ENCODE measurements around the genes SP110 and ITM2C.

DNA sequence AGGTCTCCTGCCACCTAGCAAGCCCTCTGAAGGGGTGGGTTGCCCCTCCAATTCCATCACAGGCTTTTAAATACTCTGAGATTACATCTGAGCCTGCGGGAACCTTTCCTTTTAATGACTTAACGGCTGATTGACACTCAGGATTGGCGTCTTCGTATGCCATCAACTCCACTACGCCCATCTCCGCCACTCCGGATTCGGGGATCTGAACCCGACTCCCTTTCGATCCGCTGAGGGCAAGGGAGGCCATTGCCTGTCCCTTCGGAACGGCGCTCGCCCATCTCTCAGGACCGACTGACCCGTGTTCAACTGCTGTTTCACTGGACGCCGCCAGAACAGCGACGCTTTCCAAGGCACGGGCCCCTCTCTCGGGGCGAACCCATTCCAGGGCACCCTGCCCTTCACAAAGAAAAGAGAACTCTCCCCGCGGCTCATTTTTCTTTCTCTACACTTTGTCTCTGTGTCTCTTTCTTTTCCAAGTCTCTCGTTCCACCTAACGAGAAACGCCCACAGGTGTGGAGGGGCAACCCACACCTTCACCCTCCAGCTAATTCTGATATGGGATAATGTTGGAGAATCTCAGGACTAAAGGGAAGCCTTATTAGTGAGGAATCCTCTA, 90.4 kb downstream of the PID1 start:
- RAMPAGE, long total RNA = no peak
- RRBS = no CpG with 5 or more reads among the region's 29 CpGs

DNA sequence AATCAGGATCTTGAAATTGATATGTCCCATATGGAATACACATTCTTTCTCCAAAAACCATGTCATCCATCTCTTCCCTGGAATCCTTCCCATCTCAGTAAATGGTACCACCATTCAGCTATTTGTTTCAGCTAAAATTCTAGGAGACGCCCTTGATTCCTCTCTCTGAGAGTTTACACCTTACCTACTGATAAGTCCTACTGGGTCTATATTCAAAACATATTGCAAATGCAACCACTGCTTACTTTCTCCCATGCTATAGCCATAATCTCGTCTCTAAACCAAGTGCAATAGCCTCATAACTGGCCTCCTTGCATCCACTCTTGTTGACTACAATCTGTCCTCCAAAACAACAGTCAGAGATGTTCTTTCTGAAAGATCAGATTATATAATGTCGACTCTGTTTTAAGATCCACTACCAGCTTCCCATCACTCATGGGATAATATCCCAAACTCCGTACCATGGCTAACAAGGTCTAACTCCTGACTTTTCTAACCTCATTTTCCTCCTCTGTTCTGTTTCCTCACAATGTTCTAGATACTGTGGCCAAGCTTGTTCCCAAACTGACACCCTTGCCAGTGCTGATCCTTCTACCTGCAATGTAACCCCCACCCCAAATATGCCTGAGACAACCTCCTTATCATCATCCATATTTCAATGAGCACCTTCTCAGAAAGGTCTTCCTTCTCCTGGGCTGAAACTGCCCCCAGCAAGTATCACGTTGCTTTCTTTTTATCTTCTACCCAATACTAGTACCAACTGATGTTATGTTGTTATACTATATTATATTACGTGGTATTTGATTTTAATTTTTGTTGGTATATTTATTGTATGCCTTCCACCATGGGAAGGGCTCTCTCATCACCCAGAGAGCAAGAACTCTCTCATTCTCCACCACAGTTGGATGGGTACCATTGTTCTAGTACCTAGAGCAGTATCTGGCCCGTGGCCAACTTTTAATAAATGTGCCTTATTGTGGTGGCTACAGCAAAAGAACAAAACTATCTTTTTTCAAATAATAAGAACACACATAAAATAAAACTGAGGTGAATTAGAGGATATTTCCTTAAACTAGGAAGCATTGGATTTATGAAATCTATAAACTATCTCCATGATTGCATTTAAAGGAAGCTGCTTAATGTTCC, 72.2 kb downstream of the PID1 start:
- RAMPAGE, long total RNA = no peak
- RRBS = no CpG with 5 or more reads among the region's 7 CpGs

- RAMPAGE, long total RNA = no peak
- RRBS = no CpG with 5 or more reads among the region's 6 CpGs
Observed at GRCh38 chr2:229410950-229411365, 139.9 kb upstream of the PID1 start.

DNA sequence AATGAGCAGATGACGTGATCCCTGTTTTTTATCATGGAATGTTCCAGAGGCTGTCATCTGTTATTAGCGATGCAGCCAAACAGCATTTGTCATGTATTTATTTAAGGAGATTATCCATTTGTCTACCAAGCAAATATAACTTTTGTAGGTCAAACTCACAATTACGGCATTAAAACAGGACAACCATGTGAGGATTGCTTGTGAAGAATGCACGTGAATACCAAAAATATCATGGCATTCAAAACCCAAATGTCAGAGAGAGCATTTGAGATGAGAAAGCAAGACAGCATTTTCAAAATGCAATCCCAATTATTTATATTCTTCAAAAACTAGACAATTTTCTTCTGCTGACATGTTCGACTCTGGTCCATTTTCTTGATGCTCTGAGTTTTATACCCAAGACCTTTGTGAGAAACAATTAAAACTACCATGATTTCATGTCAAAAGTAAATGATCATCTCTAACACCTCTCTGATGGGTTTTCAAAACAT, 141.3 kb downstream of the DNER start:
- RAMPAGE, long total RNA = no peak
- RRBS = no CpG with 5 or more reads among the region's 5 CpGs

DNA sequence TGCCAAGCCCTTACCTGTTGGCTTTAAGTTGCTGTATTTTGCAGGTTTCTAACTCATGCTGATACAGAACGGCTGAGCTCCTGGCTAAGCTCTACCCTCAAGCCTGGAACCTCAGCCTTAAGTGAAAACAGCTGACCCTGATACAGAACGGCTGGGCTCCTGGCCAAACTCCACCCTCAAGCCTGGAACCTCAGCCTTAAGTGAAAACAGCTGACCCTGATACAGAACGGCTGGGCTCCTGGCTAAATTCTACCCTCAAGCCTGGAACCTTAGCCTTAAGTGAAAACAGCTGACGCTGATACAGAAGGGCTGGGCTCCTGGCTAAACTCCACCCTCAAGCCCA, 17.5 kb upstream of the DNER start:
- RAMPAGE, long total RNA = no peak
- RRBS = no CpG with 5 or more reads among the region's 4 CpGs

DNA sequence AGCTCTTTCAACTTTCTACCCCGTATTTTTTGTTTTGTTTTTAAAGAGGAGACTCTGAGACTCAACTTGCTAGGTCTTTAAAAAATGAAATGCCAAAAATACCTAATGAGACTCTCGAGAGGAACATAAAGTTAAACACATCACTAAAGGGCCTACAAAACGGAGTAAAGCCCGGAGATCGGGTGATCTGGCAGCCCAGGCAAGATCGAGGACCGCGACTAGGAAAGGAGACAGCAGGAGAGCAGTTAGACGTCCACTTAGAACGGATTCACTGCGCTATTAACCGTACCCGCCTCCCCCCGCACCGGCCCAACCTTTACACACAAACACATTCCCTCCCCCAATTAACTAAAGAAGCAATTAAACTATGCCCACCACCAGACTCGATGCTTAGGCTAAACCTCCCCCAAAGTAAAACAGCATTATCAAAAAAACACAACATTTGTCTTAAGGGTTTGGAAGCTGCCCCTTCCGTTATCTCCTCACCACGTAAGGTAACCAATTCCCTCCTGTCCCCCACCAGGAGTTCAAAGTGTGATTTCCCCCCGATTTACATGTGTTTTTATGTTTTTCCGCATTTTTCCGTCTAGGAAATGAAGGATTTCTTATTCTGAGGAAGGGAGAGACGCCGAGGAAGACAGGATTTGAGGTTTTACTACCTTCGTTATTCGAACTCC, 1.5 kb downstream of the TRIP12 start:
- RAMPAGE, long total RNA = no peak
- RRBS = no CpG with 5 or more reads among the region's 25 CpGs

- RAMPAGE, long total RNA = no peak
- RRBS = 2% methylated on average over 40 of the region's 69 CpGs
Observed at GRCh38 chr2:230067695-230068424, 864 bp downstream of the SLC16A14 start.

DNA sequence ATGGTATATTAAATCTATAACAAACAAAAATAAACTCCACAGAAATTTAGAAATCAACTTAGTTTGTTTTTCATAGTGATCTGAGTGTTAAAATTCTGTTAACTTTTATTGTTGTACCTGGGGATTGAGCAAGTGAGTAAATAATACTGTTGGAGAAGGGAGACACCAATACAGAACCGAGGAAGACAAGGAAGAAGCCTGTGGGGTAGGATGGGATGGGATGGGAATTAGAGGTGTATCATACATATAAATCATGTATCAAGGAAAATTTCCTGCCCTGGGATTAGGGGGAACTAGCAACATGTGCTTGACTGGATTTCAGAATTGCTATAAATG, 53.2 kb downstream of the SP110 start:
- RAMPAGE, long total RNA = no peak
- RRBS = no CpG with 5 or more reads among the region's 1 CpG

DNA sequence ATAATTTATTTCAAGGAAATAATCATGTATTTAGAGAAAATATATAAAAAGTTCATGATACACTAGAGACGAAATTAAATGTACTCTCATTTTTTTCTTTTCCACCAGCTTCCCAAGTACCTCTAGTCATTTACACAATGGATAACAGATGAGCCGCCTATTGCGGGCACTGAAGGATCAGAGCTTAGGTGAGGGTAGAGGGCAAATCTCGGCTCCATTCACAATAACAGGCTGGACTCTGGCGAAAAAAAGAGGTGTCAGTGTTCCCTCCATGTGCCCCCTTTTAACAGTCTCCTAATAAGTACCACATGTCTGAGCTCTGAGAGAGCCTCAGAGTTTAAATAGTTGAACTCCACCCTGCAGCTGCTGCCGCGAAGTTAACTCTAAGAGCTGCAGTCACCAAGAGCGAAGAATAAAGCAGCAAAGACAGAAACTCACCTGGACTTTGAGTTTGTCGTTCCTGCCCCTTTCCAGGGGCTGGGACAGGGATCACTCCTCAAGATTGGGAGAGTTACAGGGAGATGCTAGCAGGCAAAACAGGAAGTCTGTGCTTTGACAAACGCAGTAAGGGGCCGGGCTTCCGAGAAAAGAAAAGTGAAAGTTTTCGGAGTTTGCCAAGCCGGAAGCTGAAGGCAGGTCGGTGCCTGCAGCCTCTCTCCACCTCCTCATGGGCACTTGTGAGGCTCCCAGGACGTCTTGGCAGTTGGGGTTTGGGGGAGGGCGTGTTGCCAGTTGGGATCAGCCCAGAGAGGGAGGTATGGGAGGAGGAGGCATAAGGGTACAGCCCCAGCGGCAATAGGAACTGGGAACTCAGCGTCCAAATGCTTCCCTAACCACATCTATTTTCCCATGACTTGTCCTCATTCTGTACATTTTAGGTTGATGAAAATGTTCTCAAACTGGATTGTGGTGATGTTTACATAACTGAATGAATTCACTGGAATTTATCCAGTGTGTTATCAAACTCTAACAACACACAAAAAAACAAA, at the start of gene SP110:
Gene SP110 (minus strand): TSS at position 549 of the 989 bp plus-strand sequence.
- RAMPAGE, long total RNA = no peak
- RRBS = no CpG with 5 or more reads among the region's 19 CpGs

DNA sequence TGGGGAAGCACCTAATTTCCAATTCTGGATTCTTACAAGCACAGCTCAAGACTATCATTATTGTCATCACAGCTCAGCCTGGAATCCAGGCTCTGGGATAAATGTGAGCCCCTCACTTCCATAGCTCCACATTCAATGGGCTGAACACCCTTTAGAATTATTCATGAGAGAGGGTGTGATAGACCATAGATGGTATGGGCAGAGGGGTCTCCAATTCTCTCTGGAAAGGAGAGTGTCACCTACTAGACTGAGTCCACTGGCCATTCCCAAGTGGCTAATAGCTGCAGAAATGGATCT, 6.4 kb upstream of the SP100 start:
- RAMPAGE, long total RNA = no peak

GRCh38 chr2:230463895-230464346, 47.9 kb downstream of the SP100 start:
- RAMPAGE, long total RNA = no peak
- RRBS = no CpG with 5 or more reads among the region's 4 CpGs

DNA sequence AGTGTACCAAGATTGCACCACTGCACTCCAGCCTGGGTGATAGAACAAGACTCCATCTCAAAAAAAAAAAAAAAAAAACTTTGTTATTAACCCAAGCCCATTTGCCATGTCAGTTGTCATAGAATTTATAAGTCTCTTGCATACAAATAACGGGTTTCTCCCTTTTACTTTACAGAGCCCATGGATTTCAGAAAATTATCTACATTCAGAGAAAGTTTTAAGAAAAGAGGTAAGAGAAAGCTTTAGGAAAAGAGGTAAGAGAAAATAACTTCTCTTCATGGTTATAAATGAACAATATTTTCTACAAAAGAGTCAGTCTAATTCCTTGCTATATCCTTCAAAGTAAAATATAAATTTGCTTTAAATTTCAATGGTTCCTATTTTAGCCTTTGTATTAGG, 50.1 kb downstream of the SP100 start:
- RAMPAGE, long total RNA = no peak
- RRBS = no CpG with 5 or more reads among the region's 1 CpG

- RAMPAGE, long total RNA = no peak
- RRBS = no CpG with 5 or more reads among the region's 8 CpGs
Observed at GRCh38 chr2:230514724-230515595, 99.0 kb downstream of the SP100 start.

DNA sequence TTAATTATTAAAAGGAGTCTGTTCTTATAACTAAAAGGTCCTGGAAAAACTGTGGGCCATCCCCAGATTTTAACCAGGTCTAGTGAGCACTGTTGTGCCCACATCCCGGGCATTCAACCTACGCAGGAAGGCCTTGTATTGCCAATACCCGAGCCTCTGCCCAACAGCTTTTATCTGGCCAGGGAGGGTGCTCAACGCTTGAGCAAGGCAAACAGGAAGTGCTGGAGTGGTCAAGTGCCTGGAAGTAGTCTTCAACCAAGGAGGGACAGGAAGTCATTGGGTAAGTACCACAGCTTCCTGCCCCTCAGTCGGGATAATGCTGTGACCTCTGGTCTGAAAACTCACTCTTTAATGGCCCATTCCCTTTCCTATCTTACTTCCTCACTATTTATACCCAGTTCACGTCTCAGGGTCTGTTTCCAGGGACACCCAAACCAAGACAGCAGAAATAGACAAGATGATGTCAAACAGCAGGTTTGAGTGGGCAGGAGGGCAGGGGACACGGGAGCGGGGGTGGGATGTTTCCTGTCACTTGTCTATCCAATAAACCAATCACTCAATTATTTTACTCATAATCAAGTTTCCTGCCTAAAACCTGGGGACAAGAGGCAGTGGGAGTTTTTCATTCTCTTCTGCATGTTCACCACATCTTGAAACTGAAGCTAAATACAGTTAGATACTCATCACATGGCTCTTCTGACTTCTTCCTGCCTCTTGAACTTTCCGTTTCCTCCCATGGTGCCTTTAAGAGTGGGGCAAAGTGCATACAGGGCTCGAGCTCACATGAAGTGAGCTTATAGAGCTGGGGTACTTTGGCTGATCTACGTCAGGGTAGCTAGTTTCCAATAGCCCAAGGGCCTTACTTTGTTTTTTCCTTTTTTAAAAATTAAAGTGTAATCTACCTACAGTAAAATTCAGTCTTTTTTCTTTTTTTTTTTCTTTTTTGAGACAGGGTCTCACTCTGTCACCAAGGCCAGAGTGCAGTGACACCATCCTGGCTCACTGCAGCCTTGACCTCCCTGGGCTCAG, 68.9 kb upstream of the CAB39 start:
- RAMPAGE, long total RNA = no peak
- RRBS = no CpG with 5 or more reads among the region's 11 CpGs

DNA sequence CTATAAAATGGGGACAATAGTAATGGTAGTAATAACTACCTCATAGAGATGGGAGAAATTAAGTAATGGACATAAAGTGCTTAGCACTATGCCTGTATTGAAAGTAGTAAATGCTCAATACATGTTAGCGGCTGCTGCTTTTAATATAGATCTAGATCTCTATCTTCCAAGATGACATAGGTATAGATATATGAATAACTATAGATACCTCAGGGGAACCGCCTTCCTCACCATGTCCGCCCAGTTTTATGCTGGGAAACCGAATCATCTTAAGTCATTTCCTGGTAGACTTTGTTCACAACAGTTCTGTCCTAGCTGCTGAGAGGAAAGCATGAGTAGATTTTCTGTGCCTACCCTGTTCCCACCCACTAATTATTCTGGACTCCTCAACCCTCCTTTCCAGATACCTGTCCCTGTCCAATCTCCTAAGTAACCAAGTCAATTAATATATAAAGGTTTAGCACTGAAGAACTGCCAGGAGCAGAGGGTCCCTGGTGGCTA, 21.6 kb upstream of the ITM2C start:
- RAMPAGE, long total RNA = no peak
- RRBS = no CpG with 5 or more reads among the region's 4 CpGs

- RAMPAGE, long total RNA = start-site peak on the plus strand at chr2:230864924-230864997, 7,393 and 2,262 reads in 2 replicates
- RRBS = 2% methylated on average over 34 of the region's 72 CpGs
Observed at GRCh38 chr2:230864423-230865163, at the start of gene ITM2C. TSS of gene ITM2C (plus strand) at chr2:230864942.

GRCh38 chr2:230865164-230865814, 547 bp downstream of the ITM2C start:
- RAMPAGE, long total RNA = no peak
- RRBS = 2% methylated on average over 12 of the region's 41 CpGs

DNA sequence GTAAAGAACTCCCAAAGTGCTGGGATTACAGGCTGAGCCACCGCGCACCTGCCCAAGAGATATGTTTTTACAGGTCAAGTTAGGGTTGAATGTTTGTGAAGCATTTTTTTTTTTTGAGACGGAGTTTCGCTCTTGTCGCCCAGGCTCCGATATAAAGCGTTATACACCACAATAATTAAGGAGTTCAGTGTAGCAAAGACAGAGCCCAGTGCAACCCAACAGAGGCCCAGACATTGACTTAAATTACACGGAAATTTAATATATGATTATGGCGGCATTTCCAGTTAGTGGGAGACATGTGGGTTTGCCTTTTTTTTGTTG, 15.3 kb downstream of the ITM2C start:
- RAMPAGE, long total RNA = no peak
- RRBS = no CpG with 5 or more reads among the region's 9 CpGs

DNA sequence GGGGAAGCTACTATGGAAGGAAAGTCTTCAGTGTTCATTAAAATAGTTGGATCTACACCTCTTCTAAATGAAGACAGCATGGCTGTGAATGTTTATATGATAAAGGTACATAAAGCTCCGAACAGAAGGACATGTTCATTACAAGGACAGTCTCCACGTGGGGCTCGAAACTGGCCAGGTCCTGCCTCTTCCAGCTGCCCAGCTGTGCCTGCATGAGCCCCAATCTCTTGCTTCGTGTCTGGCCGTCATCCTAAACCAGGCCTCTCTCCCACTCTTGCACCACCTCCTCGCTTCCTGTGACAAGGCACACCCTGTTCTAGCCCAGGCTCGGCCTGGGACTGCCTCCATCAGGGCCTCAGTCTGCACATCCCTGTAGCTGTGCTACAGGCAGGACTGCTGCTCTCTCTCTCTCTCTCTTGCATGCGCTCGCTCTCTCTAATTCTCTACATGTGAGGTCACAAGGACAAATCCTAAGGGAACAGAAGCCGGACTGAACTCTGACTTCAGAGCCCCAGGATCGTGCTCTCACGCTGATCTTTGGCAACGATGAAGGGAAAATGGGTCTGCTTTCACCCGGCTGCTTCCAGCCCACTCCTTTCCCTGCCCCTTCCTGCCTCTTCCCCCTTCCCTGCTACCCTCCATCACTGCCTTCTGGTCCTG, 7.6 kb upstream of the GPR55 start:
- RAMPAGE, long total RNA = no peak
- RRBS = 8% methylated on average over 4 of the region's 14 CpGs

GRCh38 chr2:230996291-230996552, 301 bp downstream of the SPATA3 start:
- RAMPAGE, long total RNA = no peak
- RRBS = no CpG with 5 or more reads among the region's 5 CpGs

Data from cardiac muscle cell (in vitro differentiated cells and primary cell).